Measurements from ENCODE around the genes C1QL4 and AQP5.

GRCh38 chr12:49151181-49151772, 20.1 kb upstream of the TUBA1B start:
- PRO-cap: no peak

DNA sequence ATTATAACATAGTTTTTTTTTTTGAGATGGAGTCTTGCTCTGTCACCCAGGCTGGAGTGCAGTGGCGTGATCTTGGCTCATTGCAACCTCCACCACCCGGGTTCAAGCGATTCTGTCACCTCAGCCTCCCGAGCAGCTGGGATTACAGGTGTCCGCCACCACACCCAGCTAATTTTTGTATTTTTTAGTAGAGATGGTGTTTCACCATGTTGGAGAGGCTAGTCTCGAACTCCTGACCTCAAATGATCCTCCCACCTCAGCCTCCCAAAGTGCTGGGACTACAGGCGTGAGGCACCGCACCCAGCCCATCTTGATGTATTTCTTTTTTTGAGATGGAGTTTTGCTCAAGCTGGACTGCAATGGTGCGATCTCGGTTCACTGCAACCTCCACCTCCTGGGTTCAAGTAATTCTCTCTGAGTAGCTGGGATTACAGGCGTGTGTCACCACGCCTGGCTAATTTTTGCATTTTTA, 5.8 kb downstream of the TUBA1A start:
- PRO-cap: unidirectional peak, minus-strand start at position 391 of the sequence

GRCh38 chr12:49201217-49201804, 12.4 kb upstream of the TUBA1A start:
- PRO-cap: no peak

DNA sequence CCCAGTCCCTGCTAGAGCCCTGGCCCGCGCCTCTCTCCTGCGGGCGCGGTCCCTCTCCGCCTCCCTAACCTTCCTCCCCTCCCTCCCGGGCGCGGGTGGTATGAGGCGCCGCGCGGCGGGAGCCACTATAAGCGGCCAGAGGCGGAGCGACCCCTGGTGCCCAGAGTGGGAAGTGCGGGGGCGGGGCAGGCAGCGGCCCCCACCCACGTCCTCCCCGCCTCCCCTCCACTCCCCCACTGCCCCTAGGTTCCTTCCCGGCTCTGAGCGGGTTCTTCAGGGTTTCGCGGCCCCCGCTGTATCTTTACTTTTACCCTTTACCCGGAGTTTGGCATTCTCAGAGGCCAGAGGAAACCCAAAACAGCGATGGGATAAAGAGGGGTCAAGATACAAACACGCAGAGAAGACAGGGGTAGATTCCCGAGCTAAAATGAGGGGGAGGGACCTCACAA, at the start of gene C1QL4:
TSS of gene C1QL4 (minus strand) at position 102 of the 449 bp plus-strand sequence.
- PRO-cap: unidirectional peak, minus-strand start at position 96 of the sequence

DNA sequence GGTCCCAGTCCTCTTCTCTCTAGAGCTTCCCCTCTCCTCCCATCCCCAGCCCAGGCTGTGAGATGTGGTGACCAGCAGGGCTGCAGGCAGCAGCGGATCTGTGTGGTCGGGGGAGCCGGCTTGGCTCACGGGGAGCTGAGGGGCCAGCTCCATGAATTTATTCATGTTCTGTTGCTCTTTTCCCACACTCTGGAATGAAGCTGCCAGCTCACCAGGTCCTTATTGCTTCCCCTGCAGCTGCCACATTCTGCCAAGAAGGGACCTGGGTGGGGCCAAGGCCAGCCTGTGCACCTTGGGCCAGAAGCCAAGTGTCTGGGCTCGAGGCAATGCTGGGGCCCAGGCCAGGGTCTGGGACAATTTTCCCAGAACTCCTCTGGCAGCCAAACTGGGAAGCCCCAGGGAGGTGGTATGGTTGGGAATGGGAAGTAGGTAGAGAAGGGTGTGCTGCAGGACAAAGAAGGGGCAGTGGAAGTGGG, 2.5 kb upstream of the C1QL4 start:
- PRO-cap: no peak

DNA sequence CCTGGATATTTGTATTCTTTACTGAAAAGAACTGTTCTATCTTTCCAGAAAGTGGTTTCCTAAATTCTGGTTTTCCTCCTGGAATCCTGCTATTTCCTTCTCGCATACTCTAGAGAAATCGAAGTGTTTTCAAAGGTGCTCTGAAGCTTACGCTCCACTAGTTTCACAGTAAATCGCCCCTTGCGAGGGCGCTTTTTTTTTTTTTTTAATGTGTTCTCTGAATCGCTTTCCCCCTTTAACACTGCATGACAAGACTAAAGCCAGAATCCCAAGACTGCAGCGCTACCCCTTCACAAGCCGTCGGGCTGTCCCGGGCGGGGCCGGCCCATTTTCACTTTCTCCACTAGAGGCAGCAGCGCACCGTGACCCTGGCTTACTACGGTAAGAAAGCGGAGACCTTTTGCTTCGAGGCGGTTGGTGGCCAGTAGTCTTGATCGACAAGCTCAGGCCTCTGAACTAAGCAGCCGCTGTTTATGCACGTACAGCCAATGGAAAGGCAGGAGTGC, 355 bp upstream of the TMBIM6 start:
- PRO-cap: bidirectional peak, plus-strand start outside the sequence, minus-strand start at position 272 of the sequence

DNA sequence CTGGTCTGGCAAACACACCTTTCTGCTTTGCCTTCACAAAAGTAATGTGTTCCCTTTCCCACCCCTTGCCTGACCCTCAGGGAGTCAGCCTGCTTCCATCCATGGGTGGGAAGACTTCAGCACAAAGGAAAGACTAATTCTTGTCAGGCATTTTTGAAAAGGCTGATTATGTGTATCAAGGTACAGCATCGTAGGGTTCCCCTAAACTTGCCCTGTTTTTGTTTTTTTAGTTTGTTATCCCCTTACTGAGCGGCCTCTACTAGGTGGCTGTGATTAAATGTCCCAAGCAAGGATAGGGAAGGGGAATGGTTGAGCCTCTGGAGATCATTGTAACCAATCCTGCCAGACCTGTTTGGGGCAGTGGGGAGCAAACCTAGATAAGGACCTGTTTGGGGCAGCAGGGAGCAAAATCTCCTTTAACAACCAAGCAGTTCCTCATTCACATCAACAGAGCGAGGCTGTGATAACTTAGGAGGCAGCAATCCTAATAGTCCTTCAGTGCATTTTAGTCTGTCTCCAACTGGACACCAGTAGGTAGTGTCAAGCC, 22.2 kb downstream of the TMBIM6 start:
- PRO-cap: no peak

DNA sequence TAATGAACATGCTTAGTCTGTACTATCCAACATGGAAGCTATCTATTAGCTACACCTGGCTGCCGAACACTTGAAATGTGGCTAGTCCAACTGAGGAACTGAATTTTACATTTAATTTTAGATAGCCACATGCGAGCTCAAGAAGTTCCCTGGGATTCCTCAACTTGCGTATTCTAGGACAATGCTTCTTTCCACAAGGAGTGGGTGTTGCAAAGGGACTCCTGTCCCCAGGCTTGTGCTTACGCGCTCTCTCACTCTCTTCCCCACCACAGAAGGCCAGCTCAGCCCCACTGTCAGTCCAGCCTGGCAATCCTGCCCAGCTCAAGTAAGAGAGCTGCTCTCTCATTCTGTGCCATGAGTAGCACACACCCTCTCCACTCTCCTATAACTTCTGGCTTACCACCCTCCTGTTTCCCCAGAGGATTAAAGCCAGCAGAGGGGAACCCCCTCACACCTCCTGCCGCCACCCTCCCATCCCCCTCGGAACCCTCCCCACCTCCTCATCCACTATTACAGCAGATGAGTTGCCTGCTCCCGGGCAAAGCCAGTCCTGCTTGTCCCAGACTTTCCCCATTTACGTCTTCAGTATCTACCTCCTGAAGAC, 17.1 kb downstream of the NCKAP5L start:
- PRO-cap: no peak

GRCh38 chr12:49824861-49825312, 3.3 kb downstream of the NCKAP5L start:
- PRO-cap: no peak

DNA sequence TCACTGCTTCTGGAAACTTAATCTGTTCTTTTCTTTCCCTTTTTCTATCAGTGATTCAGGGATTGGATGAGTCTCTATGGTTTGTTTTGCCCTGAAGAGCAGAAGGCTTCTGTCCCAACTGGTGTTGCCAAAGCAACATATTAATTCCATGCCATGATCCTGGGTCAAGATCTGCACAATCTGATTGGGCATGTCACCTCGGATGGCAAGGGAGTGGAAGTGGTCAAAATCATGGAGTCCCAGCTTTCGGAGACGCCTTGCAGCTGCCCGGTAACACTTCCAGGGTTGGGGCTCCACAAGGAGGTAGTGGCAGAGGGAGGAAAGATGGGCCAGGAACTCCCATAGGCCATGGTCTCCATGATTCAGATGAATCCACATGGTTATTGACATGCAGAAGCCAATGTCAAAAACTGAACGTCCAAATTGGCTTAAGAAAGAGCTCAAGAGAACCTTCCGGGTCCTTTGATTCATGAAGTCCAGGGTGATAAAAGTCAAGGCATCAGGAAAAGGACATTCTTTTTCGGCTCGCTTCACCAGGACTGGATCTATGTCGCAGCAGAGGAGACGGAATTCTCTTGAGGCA, 4.4 kb downstream of the BCDIN3D start:
- PRO-cap: no peak

DNA sequence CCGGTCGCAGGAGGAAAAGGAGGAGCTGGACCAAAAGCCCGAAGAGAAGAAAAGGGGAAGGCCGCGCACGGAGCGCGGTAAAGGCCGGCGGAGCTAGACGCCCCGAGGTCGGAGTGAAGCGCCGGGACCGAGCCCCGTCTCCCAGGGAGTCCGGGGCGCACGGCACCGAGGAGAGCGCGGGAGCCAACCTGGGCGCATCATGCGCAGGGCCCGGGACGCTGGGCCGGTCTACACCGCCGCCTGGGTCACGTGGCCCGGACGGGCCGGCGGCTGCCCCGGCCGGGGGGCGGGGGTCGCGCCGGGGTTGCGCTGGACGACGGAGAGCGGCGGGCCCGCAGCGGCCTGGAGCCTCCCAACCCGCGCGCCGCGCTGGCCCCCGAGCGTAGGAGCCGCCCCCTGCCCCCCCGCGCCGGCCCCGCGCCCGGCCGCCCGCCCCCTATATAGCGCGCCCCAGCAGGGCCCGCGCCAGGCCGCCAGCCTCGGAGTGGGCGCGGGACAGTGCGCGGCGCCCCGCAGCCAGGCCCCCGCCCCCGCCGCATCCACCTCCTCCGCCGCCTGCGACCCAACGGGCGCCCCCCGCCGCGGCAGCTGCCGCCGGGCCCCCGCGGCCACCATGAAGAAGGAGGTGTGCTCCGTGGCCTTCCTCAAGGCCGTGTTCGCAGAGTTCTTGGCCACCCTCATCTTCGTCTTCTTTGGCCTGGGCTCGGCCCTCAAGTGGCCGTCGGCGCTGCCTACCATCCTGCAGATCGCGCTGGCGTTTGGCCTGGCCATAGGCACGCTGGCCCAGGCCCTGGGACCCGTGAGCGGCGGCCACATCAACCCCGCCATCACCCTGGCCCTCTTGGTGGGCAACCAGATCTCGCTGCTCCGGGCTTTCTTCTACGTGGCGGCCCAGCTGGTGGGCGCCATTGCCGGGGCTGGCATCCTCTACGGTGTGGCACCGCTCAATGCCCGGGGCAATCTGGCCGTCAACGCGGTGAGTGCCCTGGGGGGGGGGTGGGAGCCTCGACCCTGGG, at the start of gene AQP5:
TSS of gene AQP5 (plus strand) at position 468 of the 1,016 bp plus-strand sequence.
- PRO-cap: unidirectional peak, minus-strand start at position 378 of the sequence

- PRO-cap: no peak
Observed at GRCh38 chr12:50096638-50097232, 7.1 kb upstream of the GPD1 start.

GRCh38 chr12:50192093-50192728, 25.0 kb upstream of the CERS5 start:
- PRO-cap: no peak

GRCh38 chr12:50224427-50224628, 57.2 kb upstream of the CERS5 start:
- PRO-cap: no peak

GRCh38 chr12:50242612-50243176, 40.6 kb downstream of the LIMA1 start:
- PRO-cap: no peak

- PRO-cap: no peak
Observed at GRCh38 chr12:50282524-50283033, 741 bp downstream of the LIMA1 start.

DNA sequence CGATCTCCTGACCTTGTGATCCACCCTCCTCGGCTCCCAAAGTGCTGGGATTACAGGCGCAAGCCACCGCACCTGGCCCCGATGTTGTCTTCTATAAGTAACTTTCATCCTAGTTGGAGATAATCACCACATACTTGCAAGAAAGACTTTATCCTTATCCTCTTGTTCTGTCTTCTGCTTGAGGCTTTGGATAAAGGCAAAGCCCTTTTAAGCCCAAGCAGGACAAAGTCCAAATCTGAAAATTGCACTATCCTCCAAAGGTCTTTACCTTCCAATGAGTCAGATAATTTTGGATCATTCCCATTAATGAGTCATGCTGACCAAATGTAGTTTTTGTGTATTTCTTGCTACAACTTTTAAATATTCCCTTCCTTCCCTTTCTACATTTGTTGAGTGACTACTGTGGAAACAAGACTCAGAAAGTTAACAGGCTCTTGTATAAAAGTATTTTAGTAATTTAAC, 20.9 kb upstream of the LIMA1 start:
- PRO-cap: no peak

- PRO-cap: no peak
Observed at GRCh38 chr12:50555375-50555833, 50.6 kb downstream of the DIP2B start.

DNA sequence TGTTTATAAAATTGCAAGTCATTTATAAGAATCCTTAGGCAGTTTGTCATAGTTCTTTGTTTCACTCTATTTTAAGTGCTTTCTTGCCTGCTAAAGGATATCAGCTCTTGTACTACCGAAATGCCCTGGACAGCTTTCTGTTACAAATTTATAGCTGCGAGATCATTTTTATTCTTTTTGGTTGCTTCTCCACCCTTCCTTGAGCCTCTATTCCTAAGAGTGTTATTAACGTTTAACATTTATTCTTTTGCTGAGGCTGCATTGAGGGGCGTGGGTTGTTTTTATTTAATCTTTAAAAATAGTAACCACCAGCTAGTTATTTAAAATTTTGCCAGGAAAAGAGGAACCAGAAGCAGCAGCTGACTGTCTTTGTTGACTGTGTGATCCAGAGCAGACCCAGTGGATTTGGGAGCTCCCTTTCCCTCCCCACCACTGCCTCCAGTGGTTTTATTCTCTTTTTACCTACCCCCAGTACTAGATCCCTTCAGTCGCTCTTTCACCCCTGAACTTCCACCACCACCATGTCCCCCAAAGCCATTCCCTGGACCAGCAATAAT, 106.5 kb downstream of the DIP2B start:
- PRO-cap: no peak

- PRO-cap: no peak
Observed at GRCh38 chr12:50659783-50660025, 104.2 kb upstream of the ATF1 start.

Data from ReNcell CX (cell line).